ENCODE measurements around a stretch of chr4.

DNA sequence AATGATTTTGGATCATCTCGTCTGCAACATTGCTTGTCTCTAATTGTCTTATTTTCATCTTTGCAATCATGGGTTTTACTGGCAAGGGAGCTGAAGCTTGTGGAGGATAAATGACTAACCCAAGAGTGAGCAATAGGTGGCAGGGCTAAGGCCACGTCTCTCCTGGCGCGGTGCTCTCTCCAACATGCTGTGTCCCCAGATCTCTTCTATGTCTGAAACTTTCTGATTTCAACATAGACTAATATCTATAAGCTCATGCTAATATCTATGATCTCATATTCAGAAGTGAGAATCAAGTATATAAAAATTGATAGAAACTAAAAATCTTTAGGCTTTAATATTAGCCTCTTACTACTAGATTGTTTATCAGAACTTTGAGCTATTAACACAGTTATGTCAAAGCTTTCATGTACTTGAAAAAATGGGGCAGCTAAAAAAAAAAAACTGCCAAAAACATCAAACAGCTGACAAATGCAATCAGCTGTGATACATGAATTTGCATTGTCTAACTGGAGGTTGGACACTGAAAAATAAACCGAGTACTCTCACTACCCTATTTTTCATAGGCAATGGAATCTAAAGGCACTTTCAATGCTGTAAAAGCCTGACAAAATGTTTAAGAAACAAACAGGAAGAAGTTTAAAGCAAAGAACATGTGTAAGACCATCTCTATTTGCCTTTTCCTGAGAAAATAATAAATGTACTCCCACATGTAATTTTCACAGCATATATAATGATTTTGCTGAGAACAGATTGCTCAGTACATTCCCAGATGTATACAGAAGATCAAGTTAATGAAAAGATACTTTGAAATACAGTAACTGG lies 169.2 kb downstream of the TMA16 start:
- PRO-cap: no peak

GRCh38 chr4:165079336-165079787 lies 25.7 kb downstream of the TRIM75 start:
- PRO-cap: no peak

DNA sequence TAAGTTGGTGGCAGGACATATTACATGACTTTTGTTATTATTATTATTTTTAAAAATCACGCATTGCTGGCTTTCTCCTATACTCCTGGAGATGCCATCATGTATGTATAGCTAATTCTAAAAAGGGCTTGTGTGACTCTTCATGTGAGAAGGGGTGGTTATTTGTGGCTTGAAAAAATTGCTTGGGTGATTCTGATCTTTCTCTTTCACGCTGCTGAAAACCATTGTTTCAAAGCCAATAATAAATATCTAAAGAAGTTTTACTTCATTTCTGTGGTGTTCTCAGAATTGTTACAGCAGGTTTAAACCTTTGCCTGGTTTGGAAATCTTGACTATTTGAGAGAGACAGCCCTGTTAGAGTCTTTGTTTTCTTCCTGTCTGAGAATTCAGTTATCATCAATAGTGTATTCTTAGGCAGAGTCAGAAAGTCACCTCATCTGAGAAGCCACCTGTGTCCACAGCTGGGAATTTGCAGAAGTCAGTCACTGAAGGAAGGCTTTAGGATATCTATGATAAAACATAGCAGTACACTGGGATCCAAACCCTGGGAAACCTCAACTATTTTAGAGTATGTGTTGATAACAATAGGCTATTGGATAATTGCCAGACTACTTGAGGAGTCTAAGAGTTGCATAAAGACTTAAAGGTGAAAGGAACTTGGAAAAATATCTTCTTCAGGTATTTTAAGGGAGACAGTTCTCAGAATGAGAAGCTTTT lies 8.6 kb downstream of the KLHL2 start:
- PRO-cap: no peak

- PRO-cap: no peak
Measured at GRCh38 chr4:165245760-165246257, 33.7 kb downstream of the GK3 start.

GRCh38 chr4:165343801-165344725 lies 16.6 kb downstream of the MSMO1 start:
- PRO-cap: no peak

DNA sequence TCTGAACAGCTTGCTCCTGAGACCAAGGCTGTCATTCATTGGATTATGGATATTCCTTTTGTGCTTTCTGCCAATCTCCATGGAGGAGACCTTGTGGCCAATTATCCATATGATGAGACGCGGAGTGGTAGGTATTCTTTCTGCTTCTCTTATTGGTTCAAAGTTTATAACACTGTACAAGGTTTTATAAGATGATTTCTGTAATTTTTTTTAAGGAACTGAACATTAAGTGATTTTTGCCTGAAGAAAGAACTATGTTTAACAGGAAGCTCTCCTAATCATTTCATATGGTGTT lies 103.4 kb downstream of the CPE start:
- PRO-cap: no peak

DNA sequence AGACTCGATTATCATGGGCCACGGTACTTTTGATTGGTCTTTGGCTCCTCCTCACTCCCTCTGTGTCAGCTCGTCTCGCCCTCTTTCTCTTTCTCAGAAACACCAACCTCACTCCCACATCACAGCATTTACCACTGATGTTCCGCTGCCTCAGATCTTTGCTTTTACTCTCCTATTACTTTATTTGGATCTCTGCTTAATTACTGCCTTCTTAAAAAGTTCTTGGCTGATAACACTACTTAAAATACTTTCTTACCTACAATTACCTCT lies 172.6 kb downstream of the TLL1 start:
- PRO-cap: no peak

DNA sequence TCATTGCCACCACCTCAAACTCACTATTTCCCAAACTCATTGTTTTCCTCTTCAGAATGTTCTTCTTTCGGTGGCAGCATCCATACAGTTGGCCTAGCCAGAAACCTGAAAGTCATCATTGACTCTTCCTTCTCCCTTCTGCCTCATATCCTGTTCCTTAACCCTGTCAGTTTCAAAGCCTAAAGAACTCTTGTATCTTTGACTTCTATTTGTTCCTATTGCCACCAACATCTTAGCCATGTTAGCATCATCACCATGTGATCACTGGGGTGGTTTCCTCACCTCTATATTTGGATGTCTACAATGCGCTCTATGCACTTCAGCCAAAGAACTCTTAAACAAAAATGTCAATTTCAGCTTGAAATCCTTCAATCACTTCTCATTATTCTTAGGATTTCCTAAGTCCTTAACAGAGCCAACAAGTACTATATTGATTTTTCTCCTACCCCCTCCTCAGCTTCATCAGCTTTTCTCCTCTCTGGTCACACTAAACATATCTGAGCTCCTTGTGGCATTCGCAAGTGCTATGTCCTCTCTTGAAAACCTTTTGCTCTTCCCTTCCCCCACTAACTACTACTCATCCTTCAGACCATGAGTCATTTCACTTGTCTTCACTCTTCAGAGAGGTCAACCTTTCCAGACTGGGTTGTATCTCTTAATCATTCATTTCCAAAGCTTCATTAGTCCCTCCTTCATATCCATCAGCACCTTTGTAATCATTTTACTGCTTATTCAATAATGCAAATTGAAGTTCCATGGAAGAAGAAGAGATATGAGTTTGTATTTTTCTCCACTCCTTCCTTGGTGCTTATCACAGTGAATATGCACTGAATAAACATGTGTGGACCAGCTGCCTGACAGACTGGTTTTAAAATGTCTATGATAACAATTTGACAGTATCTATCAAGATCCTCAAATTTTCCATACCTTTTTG lies 28.7 kb downstream of the DDX60L start:
- PRO-cap: no peak

DNA sequence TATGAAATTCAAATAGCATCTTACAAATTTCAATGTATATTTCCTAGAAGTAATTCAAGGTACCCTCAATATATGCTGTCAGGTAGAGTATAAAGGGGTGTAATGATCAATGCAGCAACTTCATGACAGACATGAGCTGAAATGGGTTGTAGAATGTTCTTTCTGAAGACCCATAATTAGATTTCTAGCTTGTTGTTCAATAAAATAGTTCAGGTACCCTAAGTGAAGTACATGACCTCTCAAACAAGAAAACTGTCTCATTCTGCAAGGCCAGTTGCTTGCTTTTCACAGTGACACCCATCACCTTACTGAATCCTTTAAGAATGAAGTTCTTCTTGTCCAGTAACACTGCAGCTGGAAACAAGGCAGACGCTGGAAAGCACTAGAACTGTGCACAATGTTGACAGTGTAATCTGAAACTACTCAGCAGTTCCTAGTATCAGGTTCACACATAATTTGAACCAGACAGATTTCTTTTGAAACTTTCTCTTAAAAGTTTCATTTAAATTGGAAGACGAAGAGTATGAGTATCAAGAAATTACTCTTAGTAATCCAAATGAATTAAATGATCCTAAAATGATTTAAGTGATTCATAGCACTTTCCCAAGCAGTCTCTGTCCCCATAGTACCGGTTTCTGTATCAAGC lies 63.3 kb downstream of the PALLD start:
- PRO-cap: no peak

GRCh38 chr4:168588918-168589610 lies 92.2 kb downstream of the PALLD start:
- PRO-cap: no peak

DNA sequence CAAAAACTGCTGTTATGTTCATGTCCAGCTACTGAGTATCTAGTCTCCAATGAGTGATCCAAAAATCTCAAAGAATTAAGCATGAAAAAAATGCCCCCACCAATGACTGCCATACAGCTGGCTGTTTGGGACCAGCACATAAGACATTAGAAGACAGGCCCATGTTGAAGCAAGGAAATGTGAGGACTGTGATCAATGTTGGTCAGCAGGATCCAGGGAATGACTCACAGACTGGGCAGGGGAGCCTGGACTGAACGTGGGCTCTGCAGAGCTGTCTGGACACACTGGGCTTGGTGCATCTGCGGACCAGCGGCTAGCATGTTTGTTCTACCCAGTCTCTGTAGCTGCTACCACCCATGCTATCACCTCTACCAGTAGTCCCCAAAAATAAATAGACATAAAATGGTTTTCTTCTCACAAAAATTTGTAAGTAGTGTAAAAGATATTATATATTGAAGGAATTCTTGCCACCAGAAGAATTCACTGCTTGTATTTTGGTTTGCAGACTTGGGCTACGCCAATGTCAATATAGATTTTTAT lies 108.6 kb downstream of the PALLD start:
- PRO-cap: no peak

DNA sequence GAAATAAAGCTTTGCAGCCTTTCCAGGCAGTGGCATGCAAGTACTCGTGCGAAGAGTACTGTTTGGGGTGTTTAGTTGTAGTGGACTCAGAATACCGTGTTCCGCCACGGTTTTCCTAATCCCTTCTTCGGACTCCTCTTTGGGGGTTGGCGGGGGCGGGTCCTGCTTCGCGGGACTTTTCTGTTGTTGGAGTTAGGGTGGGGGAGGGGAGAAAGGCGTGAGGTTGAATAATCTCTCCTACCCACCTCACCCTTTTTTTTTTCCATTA lies 135.0 kb downstream of the PALLD start:
- PRO-cap: no peak

DNA sequence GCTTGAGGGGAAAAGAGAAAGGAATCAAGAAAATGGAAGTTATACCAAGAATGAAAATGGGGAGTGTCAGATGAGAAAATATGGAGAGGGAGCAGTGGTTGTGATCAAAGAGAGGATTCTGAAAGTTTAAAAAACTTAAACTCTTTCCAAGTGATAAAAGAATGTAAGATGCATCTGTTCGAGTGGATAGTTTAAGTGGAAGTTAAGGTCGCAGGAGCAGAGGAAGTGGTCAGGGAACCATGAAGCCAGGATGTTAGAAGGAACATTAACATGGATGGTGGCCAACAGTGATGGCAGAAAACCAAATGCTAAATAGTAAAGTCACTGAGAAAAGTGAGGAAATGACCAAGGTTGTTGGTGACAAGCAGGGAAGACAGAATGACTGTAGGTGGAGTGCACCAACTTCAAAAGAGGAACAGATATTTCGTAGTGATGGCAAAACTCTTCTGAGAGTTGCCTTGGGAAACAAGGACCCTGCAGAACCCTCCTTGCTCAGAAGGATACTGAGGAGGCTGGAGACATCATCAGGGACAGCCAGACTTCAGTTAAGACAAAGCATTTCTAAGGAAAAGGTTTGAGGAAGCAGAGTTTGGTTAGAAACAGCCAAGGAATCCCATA lies 226.1 kb downstream of the PALLD start:
- PRO-cap: no peak

DNA sequence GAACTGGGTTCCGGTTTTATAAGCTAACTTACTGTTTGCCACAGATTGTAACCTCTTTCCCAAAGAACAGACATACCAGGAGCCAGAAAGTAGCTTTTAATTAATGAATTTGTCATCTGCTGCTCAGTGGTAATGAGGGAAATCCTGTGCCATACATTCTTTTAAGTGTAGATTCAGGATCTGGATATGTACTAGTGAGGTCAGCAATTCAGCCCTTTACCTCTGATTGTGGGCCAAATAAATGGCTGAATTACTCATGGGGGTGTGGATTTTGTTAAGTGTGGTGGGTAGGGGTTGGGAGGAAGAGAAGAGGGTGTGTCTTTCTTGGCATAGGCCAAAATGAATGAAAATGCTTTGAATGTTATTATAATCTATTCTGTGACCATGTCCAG lies 244.5 kb downstream of the CBR4 start:
- PRO-cap: no peak

GRCh38 chr4:168765985-168766110 lies 244.2 kb downstream of the CBR4 start:
- PRO-cap: no peak

DNA sequence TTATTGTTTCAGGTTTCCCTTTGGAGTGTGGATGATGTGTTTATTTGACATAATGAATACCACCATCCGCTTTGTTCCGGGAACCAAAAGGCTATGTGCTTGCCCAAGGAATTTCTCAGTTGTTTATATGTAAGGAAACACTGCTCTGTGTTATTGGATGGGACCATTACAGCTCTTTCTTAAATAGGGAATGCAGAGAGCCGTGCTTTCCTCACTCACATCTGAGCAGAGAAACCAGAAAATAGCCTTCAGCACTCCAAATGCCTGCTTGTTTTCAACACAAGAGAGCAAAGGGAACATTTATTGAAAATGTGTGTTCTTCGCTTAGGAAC lies 194.1 kb downstream of the CBR4 start:
- PRO-cap: no peak

DNA sequence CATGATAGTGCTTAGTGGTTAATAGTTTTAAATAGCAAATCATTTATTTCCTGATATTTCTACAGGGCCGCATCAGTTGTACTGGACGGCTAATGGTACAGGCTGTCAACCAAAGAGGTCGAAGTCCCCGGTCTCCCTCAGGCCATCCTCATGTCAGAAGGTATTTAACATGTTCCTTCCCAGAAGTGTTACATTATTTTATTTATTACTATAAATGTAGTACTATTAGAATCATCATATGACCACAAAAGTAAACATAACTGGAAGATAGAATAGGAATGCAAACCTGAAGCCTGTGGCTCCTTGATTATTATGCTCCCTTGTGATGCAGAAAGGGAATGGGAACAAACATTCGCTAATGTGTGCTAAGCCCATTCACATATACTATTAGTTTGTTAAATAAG lies 96.2 kb downstream of the CBR4 start:
- PRO-cap: no peak

- PRO-cap: no peak
Measured at GRCh38 chr4:168926811-168927979, 82.9 kb downstream of the CBR4 start.

DNA sequence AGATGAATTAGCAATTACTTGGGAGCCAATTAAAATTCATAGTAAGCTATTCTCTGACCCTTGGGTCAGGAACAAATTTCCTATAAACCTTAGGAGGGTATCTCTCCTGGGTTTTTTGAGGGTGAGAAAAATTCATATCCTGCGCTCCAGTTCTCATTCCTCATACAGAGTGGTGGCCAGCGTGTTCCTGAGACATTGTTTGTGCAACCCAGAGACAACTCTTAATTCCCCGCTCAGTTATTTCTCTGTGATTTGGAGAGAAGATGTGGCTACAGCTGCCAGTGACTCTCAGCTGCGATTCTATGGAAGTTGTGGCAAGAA lies 37.9 kb upstream of the CBR4 start:
- PRO-cap: no peak

DNA sequence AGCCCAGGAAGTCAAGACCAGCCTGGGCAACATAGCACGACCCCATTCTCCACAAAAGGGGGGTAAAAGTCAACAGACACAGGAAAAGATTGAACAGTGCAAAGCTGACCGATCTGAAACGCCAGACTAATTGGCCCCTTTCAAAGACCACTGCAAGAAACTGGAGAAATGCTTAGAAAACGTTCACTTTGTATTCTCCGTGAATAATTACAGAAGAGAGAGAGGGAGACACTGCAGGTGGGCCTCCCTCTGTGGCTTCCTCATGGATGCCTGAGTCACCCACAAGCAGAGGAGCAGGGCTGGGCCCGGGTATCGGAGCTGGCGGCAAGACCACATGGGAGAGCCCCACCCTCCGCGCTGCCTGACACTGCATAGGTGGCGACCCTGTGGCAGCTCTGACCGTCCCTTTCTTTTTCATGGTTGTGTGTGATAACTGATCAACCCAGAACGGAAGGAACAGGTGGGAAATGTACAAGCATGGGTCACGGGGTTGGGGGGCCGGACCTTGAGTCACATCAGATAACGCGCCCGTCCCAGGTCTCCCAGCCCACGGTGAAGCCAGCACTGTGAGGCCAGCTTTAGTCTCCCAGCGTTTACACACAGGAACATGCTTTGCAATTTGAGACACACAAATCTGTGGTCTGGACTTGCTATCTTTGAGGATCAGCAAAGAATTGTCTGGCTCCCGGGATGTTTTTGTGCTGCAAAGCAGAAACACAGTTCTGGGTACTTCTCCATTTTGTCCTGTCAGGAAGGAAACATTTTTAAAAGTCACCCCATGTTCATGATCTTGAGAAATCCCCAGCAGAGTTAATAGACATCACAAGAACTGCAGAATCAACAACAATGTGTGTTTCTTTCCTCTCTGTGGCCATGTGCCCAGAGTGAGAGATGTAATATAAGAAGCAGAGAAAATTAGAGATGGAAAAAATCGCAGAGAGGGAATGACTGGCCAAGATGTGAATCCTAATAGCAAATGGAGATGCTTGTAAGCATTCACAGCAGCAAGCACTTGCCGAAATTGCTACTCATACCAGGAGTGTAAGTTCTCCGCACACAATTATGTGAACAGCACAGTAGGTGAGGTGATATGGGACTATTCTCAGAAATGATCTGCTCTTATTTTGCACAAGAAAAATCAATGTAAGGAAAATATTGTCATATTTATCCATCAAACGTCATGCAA lies 70.1 kb upstream of the CBR4 start:
- PRO-cap: no peak

Measured in neuron (in vitro differentiated cells).